Airway epithelial cell (primary cell): ENCODE measurements around a stretch of chr6.

DNA sequence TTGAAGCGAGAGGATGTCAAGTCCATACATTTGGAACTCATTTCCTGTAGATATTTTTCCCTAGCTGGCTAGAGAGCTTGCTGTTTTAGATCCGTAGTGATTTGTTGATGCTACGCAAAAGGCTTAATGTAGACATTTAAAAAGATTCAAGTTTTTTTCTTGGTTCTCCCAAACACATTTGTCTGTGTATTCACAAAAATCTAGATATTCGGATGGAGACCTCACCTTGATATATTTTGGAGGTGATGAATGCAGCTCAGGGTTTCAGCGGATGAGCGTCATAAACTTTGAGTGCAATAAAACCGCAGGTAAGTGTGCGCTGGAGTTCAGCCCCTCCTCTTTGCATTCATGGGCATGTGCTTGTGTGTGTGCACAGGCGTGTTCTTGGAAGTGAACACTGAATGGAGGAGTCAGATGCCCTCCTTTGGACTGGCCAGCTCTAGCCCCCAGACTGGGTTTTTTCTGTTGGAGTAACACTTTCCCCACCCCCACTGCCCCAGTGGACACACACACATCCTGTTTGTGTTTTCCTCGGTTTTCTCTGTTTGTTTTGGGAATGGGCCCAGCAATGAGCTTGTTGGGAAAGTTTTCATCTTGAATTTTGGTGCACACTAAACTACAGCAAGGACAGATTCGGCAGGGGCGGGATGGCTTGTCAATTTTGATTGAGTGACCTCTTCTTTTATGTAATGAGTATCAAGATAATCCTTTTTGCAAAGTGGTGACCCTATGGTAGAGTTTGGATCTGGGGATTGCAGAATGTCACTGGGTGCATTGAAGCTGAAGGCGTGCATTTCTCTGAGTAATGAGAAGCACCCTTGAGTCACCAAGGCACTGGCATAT, 65.6 kb downstream of the IGF2R start:
- RAMPAGE, long total RNA: no peak

DNA sequence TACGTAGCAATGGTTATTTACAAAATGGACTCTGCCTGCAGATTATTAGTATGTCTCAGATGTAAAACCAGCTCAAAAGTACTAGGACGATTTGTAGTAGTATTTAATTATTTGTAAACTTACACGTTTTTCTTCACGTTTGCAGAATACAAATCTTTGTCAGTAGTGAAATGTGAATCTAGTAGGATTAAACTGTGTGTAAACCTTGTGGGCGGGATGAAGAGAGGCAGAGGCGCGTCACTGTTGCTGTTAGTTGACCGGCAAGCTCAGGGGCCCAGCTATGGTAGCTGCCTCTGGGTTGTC, 69.5 kb downstream of the IGF2R start:
- RAMPAGE, long total RNA: no peak

- RAMPAGE, long total RNA: no peak
These were observed 30.9 kb upstream of the SLC22A1 start for GRCh38 chr6:160090715-160091156.

- RAMPAGE, long total RNA: no peak
These were observed 20.0 kb upstream of the SLC22A1 start for GRCh38 chr6:160101694-160102014.

DNA sequence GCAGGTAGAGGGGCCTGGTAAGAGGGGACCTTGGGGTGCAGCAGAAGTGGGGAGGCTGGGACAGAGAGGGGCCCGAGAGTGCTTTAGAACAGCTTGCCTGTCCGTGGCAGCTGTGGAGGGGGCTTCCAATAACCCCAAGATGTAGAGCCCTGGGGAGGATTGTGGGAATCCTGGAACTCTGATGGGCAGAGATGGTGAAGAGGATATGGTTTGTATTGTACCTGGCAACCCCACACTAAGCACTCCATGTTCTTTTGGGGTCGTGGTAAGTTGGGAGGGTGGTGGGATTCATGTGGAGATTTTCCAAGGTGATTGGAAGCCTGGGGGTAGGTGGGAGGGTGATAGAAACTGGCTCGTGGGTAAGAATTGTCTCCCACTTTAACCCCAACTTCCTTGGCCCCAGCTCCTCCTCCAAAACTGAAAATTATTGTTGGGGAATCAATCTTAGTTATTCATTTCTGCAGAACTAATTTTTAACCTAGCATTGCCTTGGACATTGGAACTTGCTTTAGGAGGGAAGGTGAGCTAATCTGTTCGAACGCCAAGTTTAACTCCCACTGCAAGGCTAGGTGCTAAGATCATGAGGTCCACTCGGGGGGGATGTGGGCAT, 3.3 kb downstream of the SLC22A1 start:
- RAMPAGE, long total RNA: no peak

DNA sequence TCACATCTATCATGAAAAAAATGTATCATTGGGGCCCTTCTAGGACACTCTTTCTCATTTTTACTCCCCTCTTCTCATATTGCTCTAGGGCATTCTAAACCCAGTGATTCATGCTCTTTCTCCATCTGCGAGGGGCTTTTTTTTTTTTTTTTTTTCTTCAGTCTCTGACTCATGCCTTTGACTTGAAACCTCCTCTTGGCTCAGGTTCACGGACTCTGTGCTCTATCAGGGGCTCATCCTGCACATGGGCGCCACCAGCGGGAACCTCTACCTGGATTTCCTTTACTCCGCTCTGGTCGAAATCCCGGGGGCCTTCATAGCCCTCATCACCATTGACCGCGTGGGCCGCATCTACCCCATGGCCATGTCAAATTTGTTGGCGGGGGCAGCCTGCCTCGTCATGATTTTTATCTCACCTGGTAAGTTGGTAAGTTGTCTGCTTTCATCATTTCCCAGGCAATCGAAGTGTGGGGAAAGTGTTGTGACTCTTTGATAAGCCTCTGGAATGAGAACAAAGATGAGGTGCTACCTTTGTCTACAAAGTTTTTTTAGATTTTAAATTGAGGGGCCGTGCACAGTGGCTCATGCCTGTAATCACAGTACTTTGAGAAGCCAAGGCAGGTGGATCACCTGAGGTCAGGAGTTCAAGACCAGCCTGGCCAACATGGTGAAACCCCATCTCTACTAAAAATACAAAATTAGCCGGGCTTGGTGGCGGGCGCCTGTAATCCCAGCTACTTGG, 18.0 kb downstream of the SLC22A1 start:
- RAMPAGE, long total RNA: no peak

DNA sequence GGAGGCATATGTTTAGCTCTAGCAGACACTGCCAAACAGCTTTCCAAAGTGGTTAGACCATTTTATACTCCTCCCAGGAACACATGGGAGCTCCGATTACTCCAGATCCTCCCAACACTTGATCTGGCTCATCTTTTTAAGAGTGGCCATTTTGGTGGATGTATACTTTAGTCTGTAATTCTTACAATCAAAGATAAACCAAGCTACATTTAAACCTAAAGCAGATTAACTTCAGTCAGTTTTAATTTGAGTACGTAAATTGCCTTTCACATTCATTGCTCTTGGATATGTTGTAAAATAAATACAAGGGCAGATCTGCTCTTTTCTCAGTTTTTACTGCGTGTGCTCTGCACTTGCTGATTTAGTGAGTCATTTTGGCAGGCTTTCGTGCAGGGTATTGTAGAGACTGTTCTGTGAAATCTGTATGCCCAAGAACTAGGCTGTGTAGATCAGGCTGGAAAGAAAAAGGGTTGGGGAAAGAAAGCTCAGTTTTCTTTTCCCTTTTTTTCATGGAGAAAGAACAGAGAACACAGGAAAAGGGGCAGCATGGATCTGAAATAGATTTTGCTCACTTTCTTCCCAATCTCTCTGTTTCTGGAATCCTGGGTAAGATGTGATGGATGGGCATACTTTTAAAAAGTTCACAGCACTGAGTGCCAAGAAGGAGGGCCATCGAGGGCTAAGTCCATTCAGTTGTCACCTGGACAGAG, 19.7 kb downstream of the SLC22A1 start:
- RAMPAGE, long total RNA: no peak

GRCh38 chr6:160160888-160161327, 39.3 kb downstream of the SLC22A1 start:
- RAMPAGE, long total RNA: no peak

- RAMPAGE, long total RNA: no peak
These were observed 2.1 kb downstream of the SLC22A3 start for GRCh38 chr6:160350169-160350725.

GRCh38 chr6:160437728-160438511, 89.7 kb downstream of the SLC22A3 start:
- RAMPAGE, long total RNA: no peak

DNA sequence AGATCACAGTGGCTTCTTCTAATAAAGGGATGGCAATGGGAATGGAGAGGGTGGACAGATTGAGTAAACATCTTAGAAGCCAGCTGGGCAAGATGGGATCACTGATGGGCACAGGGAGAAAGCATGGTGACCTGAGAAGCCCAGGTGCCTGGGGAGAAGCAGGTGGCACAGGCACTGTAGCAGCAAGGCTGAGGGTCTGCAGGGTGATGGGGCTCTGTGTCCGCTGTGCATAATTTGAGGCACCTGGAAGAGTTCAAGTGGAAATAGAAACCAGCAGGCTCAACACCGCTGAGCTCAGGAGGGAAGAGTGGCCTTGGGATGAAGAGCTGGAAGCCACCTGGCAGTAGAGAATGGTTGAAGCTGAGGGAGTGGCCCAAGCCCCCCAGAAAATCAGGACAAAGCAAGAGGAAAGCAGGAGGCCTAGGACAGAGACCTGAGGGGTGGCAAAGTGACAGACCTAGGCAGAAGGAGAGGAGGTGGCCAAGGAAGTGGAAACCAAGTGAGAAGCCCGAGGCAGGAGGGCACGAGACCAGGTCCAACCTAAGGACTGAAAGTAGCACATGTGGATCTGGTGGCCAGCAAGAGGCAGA, 97.5 kb downstream of the SLC22A3 start:
- RAMPAGE, long total RNA: no peak

DNA sequence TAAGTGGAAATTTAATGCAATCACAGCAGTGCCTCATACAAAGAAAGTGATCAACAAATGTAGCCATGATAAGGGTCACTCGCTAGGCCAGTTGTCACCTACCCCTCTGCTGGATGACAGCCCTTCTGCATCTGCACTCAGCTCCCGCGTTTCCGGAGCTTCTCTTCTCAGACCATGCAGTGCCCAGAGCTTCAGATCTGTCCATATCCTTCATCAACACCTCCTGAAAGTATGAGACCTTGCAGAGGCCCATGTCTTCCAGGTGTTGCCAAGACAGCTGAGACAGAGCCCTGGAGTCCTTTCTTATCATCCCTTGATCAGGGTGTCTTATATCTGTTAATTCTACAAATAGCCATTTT, 142.2 kb downstream of the LPA start:
- RAMPAGE, long total RNA: no peak

DNA sequence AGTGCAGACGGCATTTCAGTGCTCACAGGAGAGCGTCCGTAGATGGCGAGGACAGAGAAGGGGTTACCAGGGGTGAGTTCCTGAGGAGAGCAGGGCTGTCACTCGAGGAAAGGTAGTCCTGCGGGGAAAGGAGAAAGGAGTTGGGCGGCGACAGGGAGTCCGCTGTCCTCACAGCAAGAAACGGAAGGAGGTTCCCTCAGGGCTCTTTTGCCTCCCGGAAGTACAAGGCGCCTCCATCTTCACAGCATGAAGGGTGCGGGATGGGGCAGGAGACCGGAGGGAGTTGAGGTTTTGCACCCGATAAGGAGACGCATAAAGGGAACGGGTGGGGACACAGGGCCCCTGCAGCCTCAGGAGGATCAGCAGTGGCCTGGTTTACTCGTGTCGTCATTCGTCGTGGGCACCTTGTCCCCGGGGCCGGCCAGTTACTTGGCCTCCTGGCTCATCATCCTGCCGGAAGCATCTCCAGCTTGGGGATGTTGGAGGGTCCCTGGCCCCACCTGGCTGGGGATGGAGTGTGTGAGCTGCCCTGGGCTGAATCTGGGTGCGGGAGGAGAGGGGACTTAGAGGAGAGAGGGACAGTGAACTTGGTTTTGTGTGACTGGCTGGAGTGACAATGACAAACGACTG, 65.4 kb upstream of the MAP3K4 start:
- RAMPAGE, long total RNA: no peak

GRCh38 chr6:160992144-160992741, 674 bp downstream of the MAP3K4 start:
- RAMPAGE, long total RNA: no peak

DNA sequence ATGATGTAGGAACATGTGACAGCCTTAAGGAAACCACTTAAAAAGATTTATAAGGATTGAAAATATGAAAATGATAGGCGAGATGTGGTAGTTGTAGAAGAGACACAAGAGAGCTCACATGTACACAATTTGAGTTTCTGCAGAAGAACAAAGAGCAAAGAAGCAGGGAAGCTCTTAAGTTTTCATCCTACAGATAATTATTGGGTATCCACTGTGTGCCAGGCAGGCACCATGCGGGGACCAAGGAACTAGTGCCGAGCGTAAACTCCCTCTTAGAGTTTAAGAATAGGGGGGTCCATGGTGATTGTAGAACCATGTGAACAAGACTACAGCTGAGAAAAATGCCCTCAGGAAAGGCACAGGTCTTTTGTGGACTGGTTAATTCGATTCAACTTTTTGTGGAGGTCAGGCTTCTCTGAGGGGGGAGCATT, 85.0 kb downstream of the MAP3K4 start:
- RAMPAGE, long total RNA: no peak

GRCh38 chr6:161098162-161098544, 106.6 kb downstream of the MAP3K4 start:
- RAMPAGE, long total RNA: no peak

DNA sequence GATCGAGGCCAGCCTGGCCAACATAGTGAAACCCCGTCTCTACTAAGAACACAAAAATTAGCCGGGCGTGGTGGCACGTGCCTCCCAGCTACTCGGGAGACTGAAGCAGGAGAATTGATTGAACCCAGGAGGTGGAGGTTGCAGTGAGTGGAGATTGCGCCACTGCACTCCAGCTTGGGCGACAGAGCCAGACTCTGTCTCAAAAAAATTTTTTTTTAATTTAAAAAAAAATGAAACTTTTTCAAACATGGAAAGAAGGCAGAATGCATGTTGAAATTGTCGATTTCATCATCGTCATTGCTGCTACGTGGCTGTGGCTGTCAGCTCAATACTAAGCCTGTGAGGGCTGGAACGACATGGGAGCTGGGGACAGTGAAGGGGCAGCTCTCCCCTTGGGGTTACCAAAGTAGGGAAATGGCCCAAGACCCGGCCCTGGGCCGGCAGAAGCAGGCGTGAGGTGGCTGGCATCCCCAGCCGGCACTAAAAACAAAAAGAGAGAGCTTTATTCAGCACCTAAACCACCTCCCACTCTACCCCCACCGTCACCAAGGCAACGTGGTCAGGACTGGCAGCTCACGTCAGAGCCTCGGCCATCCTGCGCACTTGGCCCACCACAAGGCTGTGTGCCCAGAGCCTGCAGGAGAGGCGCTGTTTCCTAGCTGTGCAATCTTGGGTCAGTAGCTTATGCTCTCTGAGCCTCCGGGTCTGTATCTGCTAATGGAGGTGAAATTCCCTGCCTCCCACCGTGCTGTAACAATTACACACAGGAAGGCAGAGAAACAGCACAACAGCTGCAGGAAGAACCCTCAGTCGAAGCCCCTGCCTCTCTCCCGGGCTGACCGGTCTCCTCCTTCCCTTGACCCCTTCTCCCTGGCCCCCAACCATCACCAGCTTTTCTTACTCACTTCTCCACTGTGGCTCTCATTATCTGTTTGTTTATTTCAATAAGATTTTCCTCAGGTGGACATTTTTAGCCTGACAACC, 30.7 kb downstream of the AGPAT4 start:
- RAMPAGE, long total RNA: no peak

DNA sequence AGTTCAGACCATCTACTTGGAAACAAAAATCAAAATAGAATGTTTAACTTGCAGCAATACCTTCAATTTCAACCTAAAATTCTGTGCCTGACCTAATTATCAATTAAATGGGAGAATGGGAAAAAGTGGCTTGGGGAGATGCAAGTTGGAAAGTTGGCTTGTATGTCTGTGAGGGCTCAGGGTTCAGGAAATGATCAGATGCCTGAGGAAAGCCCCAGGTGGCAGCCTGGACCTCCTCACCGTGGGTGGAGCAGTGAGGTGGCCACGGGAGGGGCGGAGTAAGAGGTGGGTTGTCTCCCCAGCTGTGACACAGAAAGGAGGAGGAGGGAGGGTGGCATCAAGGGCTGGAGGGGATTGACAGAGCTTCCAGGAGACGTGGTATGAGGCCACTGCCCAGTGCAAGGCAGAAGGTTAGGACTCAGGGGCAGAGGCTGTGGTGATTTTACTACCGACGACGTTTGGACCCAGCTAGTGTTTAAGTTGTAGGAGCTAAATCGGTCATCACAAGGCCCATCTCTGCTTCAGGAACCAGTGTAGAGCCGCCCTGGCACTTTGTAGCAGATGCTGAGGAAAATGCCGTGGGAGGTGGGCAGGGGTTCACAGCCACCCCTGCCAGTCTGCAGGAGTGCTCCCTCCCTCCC, 672.2 kb downstream of the PRKN start:
- RAMPAGE, long total RNA: no peak

DNA sequence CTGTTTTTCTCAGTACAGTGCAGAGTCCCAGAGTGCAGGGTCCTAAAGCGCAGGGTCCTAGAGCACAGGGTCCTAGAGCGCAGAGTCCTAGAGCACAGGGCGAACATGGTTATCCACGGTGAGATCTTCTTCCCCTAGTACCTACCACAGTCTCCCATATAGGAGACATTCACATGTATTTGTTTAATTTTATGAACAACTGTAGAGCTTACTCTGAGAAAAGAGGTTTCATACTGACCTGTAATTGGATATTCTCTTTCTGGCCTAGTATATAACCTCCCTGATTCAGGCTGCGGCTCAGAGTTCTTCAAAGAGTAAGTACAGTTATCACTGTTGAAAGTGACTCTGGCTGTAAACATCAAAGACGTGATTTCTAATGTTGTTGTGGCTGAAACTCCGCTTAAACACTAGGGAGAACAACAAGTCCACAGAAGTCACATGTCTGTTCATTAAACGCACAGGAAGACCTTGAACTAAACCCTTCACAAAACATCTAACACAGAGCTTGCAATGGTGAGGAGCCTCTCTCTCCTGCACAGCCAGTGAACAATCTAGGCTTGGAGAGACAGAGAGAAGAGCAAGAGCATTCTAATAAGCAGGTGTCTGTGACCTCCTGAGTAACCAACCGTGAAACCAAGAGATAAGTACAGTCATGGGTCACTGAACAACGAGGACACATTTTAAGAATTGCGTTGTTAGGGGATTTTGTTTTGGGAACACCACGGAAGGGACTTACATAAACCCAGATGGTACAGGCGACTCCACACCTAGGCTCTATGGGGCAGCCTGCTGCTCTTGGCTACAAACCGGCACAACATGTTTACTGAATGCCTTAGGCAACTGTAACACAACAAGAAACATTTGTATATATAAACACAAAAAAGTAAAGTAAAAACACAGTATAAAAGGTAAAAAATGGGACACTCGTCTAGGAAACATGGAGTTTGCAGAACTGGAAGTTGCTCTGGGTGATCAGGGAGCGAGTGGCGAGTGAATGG, 249.3 kb downstream of the PRKN start:
- RAMPAGE, long total RNA: no peak

DNA sequence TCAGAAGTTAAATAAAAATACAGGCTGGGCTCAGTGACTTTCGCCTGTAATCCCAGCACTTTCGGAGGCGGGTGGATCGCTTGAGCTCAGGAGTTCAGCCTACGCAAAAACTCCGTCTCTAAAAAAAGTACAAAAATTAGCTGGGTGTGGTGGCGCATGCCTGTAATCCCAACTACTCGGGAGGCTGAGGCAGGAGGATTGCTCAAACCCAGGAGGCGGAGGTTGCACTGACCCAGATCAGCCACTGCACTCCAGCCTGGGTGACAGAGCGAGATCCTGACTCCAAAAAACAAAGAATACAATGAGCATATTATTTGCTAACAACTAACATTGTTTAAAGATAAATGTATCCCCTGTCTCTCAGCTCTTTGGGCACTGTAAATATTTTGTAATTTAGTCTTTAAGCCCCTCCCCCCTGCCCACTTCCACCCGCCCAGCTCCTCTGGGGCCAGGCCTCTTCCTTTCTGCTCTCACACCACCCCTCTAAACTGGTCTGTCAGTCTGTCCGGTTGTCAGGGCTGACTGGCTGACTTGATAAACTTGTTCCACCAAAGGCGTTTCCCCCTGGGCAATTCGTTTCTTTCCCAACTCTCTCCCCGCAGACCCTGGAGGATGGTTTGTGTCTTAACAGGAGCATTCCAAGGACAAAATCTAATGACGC, 62.4 kb upstream of the QKI start:
- RAMPAGE, long total RNA: no peak